Pericardium fibroblast (primary cell): ENCODE measurements around a stretch of chr6.

- RAMPAGE, long total RNA, result no peak
Observed at GRCh38 chr6:84773185-84774190, 9.1 kb upstream of the TBX18 start.

DNA sequence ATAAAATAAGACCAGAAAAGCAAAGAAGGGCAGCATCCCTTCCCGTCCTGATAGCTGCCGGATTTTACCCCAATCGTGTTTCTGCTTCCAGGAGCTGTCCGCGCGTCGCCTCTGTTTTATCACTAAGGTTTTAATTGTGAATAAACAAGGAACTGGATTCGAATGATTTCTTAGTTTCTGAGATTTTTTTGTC is 708 bp upstream of the NT5E start:
- RAMPAGE, long total RNA, result no peak

GRCh38 chr6:85451840-85452231 is 2.0 kb downstream of the NT5E start:
- RAMPAGE, long total RNA, result no peak

- RAMPAGE, long total RNA, result no peak
Observed at GRCh38 chr6:85452232-85452595, 2.3 kb downstream of the NT5E start.

- RAMPAGE, long total RNA, result no peak
Observed at GRCh38 chr6:85628907-85629569, 13.6 kb downstream of the SYNCRIP start.

DNA sequence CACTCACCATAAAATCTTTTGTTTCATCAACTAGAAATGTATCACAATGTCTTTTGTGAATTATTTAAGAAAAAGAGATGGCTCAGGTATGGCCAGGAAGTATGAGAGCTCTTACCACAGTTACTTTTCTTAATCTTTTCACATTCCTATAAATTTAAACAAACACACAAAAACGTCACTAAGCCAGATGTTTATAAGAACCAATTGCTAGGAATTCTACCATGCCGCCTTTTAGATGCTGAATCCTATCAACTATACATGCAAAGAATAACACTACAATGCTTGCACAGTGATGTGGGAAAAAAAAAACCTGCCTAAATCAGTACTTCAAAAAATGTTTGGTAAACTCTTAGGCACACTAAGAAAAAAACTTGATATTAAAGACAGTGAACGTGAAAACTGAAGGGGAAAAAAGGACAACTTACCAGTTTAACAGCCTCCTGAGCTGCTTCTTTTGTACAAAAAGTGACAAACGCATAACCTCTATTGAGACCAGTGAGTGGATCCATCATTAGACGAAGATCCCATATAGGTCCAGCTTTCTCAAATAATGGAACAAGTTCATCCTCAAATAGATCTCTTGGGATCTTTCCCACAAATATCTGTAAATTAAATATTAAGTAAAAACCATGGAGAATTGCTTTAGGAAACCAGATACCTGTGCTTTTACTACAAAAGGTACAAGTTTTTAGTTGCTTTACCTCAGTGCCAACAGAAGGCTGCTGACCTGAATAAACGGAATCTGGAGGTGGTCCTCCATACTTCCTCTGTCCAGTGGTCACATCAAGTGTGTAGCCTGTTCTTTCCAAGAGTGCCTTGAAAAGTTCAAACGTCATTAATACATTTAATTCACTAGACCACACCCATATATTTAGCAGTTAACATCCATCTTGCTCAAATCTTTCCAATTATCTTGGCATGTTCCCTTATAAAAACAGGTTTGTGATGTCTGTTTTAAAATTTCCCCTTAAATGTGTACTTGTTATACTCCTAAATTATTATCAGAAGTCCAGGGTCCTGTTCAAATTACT is 5.8 kb downstream of the SYNCRIP start:
- RAMPAGE, long total RNA, result no peak

GRCh38 chr6:85639934-85640818 is 2.5 kb downstream of the SYNCRIP start:
- RAMPAGE, long total RNA, result no peak

DNA sequence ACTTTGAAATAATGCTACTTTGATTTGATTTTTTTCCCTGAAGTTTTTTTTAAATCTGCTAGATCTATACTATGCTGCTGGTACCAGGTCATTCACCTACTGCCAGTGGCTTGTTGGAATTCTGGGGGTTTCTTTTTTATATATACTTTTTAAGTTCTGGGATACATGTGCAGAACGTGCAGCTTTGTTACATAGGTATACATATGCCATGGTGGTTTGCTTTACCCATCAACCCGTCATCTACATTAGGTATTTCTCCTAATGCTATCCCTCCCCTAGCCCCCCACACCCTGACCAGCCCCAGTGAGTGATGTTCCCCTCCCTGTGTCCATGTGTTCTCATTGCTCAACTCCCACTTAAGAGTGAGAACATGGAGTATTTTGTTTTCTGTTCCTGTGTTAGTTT is 644.3 kb upstream of the HTR1E start:
- RAMPAGE, long total RNA, result no peak

DNA sequence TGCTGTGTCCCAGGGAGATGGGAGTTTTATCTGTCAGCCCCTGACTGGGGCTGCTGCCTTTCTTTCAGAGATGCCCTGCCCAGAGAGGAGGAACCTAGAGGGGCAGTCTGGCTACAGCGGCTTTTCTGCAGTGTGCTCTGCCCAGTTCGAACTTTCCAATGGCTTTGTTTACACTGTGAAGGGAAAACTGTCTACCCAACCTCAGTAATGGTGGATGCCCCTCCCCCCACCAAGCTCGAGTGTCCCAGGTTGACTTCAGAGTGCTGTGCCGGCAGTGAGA is 630.9 kb upstream of the HTR1E start:
- RAMPAGE, long total RNA, result no peak

- RAMPAGE, long total RNA, result no peak
Observed at GRCh38 chr6:87174086-87174350, 18.7 kb downstream of the ZNF292 start.

DNA sequence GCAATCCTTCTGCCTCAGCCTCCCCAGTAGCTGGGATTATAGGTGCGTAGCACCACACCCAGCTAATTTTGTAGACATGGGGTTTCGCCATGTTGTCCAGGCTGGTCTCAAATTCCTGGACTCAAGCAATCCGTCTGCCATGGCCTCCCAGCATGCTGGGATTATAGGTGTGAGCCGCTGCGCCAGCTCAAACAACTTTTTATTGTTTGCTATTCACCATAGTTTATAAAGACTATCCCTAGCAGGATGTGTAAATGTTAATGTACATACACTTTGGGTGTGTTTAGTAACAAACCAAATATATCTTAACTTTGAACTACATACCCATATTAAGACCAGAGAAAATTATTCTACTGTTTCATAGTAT is 22.3 kb downstream of the SLC35A1 start:
- RAMPAGE, long total RNA, result no peak

- RAMPAGE, long total RNA, result no peak
Observed at GRCh38 chr6:87534320-87534735, 55.5 kb downstream of the RARS2 start.

DNA sequence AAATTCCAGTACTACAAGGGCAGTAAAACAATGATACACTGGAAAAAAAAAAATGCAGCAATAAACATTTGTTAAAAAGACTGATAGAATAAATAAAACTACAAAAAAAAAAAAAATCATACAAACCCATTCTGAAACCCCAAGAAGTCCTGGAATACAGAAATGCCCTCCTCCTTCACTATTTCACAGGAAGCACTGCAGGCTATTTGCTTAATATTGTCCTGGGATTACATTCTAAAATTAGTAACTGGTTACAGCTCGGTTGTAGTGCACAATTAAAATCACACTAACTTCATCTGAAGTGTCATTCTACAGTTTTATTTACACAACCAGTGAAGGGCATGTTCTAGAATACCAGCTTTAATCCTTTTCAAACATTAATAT is 27.1 kb downstream of the AKIRIN2 start:
- RAMPAGE, long total RNA, result no peak

DNA sequence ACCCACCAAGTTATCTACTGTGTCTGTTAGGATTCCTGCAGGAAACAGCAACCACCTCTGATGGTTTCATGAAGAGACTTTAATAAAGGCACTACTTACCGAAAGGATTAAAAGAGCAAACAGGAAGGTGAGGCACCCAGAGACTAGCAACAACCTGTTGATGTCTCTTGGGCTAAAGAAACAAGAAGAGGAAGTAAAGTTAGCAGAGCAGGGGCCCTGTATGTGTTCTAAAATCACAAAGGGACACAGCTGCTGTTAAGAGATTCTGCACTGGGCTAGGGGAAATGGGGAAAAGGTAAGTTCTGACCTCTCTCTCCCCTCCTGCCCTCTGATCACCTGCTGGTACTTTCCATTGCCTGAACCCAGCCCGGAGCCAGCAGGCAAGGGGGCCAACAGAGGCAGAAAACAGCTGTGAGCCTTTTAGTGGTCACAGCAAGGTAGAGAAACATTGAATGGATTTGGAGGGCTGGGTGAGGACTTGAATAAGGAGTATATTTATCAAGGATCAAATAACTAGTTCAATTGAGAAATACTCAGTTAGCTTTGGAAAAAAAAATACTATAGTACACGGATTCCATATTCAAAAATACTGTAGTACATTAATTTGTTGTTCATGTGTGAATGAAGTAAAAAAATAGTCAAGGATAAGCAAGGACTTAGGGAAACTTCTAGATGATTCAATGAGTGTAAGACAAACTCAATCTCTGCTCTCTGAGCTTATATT is 13.6 kb upstream of the CNR1 start:
- RAMPAGE, long total RNA, result no peak

DNA sequence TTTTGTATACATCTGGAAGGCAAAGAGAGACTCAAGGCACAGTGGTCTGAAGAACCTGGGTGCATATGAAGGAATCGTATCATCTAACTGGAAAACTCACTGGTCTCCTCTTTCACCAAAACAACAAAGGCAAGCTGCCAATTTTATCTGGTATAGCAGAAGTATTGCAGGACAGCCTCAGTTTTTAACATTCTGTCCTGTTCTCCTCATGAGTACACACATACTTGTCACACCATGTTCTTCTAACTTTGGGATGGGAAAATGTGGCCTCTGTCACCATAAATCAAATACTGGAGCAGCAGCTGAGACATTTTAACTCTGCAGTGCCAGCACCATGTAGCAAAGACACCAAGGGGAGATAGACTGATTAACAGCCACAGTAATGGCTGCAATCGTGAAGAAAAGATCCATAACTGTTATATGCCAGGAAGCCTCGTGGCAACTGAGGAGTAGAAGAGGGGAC is 199.1 kb upstream of the CNR1 start:
- RAMPAGE, long total RNA, result no peak

- RAMPAGE, long total RNA, result no peak
Observed at GRCh38 chr6:88614214-88614949, 349.0 kb downstream of the RNGTT start.

GRCh38 chr6:88864965-88865411 is 98.4 kb downstream of the RNGTT start:
- RAMPAGE, long total RNA, result no peak

GRCh38 chr6:89081277-89082354 is 1.1 kb downstream of the PNRC1 start:
- RAMPAGE, long total RNA, result no peak

- RAMPAGE, long total RNA, result no peak
Observed at GRCh38 chr6:89630422-89631060, 8.0 kb downstream of the LYRM2 start.

DNA sequence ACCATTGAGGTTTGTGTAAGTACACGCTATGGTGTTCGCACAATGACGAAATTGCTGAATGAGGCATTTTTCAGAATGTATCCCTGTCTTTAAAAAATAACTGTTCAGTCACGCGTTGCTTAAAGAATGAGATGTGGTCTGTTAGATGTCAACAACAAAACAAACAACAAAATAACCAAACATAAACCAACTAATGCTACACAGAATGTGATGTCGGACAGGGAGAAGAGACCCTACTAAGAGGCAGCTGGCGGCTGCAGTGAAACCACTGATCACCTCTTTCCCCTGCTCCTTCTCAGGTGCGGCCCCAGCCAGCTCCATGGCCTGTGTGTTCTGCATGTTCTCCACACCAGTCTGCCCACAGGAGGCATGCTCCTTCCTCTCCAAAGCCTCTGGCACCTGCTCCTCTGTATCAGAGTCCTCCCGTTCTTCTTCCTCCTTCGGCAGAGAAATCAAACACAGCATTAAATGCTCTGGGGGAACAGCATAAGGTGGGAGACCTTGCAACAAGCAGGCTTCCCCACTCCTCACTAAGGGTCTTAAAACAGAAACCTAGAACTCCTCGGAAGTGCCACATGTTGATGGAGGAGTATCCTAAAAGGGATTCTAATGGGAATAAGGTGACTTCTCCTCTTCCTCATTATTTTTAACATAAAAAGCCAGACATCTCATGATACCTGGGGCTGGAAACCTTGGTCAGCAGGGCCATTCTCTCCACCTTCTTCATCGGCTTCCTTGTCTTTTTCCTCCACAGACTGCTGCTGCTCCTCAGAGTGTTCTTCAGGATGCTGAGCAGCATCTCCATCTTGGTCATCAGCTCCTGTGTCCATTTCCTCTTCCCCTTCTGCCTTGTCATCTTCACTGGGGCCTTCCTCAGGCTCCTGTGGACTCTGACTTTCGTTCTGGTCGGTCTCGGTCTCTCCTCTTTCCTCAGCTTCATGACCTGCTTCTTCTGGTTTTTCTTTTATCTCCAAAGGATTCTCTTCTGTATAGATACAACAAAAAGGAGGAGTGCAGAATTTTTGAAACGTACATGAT is 19.7 kb upstream of the LYRM2 start:
- RAMPAGE, long total RNA, result no peak